Endometrial microvascular endothelial cells (primary cell): ENCODE measurements around a stretch of chrX.

DNA sequence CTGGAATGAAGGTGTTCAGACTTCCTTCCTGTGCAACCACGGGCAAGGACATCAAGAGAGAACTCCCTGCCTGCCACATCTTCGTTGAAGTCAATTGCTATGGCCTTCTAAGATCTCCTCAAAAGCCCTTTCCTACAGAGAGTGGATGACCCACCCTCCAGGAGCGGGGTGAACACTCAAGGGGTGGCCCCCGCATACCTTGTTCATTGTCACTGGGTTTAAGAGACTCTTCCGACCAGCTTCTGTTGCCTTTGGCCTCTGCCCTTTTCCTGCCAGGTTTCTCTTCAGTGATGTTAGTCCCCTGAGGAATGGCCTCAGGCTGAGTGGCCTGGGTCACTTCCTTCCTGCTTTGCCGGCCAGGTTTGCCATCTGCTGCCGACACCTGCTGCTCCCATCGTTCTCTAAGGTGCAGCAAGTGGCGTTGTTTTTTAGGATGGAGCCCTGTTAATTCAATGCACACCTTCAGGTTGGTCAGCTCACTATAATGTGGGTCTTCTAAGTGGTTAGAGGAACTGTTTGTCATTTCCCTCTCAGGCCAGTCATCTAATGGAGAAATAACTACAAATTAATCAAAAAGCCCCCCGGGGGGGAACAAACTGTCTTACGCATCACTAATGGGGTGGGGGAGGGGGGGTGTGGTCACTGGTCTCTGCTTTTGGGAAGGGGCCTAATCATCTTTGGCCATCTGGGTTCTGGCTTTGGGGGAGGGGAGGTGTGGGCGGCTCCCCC, 34.2 kb downstream of the BCOR start:
- RAMPAGE, long total RNA = no peak

GRCh38 chrX:40073977-40075212, 23.4 kb downstream of the BCOR start:
- RAMPAGE, long total RNA = no peak

DNA sequence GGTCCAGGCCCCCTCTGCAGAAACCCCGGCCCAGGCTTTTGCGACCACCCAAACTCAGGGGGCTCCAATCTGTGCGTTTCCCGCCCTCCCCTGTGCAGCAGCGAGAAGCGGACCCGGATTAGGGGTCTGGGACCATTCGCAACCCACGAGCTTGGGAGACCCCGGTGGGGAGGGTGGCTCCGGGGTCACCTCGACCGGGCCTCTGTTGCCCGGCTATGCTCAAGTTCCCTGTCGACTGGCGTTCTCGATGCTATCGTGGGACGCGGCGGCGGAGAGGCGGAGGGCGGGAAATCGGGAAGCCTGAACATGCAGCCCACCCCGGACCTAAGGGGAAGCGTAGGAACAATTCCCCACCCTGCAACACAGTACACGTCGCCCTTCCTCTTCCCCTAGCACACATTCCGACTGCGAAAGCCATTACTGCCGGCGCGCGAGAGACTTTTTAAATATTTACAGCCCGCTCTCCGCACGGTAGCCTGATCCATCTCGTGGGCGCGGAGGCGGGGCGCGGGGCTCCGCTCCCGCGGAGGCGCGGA, 48.0 kb upstream of the BCOR start:
- RAMPAGE, long total RNA = no peak

DNA sequence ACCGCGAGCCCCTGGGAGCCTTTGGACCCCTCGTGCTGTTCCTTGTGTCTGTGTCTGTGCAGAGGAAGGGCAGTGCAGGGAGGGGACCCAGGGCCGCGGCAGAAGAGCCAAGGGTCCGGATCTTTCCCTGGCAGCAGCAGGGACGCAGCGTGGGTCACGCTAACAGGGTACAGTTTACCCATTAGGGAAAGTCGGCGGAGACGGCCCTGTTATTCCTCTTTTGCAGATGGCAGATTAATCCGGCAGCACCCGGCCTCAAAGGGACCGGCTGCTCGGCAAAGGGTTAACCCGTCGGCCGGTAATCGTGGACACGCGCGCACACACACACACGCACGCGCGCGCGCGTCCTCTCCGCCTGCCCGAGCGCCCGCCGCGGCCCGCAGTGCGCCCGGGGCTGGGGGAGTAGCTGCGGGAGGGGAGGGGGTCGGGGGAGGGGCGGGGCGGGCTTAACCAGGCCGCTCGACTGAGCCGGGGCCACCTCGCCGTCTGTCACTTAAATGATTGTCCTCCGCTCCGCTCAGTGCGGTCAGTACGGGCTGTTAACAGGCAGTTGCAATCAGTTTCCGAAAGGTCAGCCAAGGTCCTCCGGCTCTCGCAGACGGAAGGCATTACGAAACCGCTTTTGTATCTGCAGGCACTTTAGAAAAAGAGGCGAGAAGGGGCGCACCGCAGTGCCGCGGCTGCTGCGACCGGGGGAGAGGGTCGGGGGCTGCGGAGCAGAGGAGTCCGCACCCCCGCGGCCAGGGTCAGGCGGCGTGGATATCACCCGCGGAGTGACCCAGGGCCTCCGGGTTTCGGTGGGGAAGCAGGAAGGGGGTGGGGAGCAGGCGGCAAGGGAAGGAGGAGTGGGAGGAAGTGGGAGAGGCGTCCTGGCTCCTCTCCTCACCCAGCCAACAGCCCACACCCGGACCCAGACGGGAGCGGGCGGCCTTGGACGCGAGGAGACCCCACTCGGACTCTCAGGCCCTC, 57.2 kb upstream of the BCOR start:
- RAMPAGE, long total RNA = no peak

DNA sequence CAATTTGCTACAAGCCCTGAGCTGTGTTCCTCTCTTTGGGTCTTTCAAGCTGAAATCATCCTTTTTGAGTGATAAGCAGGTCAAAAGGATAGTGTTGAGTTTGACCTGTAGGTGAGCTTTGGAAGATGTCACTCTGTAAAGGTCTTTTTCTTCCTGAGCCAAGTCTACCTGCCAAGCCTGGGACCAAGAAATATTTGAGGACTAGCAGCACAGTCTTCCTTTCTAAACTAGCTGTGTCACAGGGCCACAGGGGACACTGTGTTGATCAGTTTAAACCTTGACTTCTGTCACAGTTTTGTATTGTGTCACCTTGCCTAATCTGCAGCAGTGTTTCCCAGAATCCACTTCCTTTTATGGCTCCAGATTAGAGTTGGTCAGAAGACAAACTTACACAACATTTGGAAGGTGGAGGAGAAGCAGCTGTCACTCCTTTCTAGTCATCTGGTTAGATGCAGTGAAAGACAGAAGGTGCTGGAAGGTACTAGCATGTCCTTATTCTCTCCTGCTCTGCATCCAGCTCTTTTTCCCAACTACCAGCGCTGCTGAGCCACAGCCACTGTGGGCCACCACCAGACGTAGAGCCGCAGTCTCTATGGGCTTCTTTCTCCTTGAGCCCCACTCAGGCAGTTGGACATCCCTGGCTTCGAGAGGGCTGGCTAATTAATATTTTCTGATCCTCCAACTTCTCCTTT, 143.1 kb upstream of the BCOR start:
- RAMPAGE, long total RNA = no peak

DNA sequence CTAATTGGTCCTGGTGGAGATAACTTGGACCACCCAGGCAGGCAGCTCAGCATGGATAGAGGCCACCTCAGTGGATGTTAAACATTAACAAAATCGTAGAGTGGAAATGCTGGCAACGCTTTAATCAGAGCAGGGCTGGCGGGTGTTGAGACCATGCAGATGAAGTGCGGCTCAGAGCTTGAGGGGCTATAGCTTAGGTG, 178.0 kb upstream of the ATP6AP2 start:
- RAMPAGE, long total RNA = no peak

- RAMPAGE, long total RNA = no peak
Observed at GRCh38 chrX:40434751-40435416, 145.9 kb upstream of the ATP6AP2 start.

- RAMPAGE, long total RNA = no peak
Observed at GRCh38 chrX:40714384-40715206, 20.7 kb downstream of the MED14 start.

DNA sequence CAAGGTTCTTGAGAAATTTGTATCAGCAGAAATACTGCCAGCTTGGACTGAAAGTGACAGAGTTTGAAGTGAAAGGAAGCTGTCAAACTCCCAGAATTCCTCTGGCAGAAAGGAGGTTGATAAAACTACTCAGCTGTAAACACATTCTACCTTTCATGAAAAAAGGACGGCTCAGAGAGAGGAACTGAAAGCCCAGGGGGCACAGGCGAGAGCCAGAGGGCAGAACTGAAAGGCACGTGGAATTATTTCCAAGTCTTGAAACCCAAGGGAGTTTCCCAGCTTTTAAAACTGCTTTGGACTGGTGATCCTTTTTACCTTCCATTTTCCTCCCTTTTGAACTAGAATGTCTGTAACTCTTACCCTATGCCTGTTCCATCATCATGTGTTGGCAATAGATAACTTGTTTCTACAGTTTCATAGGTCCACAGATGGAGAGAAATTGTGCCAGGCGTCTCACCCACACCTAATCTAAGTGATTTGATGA, 14.6 kb upstream of the MED14 start:
- RAMPAGE, long total RNA = no peak

GRCh38 chrX:40945185-40945827, 139.9 kb upstream of the USP9X start:
- RAMPAGE, long total RNA = no peak

- RAMPAGE, long total RNA = no peak
Observed at GRCh38 chrX:41088813-41089167, 3.5 kb downstream of the USP9X start.

DNA sequence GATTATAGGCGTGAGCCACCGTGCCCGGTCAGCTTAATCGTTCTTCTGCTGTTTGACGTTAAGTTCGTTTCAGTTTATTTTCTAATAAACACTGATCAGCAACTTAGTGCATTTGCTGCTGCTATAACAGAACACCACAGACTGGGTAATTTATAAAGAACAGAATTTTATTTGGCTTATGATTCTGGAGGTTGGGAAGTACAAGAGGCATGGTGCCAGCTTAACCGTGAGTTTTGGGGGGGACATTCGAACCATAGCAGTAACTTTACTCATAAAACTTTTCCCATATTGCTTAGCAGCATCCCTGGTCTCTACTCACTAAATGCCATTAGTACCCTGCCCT, 62.4 kb downstream of the USP9X start:
- RAMPAGE, long total RNA = no peak

GRCh38 chrX:41159025-41159534, 73.8 kb downstream of the USP9X start:
- RAMPAGE, long total RNA = no peak

- RAMPAGE, long total RNA = no peak
Observed at GRCh38 chrX:41189044-41189645, 103.9 kb downstream of the USP9X start.

DNA sequence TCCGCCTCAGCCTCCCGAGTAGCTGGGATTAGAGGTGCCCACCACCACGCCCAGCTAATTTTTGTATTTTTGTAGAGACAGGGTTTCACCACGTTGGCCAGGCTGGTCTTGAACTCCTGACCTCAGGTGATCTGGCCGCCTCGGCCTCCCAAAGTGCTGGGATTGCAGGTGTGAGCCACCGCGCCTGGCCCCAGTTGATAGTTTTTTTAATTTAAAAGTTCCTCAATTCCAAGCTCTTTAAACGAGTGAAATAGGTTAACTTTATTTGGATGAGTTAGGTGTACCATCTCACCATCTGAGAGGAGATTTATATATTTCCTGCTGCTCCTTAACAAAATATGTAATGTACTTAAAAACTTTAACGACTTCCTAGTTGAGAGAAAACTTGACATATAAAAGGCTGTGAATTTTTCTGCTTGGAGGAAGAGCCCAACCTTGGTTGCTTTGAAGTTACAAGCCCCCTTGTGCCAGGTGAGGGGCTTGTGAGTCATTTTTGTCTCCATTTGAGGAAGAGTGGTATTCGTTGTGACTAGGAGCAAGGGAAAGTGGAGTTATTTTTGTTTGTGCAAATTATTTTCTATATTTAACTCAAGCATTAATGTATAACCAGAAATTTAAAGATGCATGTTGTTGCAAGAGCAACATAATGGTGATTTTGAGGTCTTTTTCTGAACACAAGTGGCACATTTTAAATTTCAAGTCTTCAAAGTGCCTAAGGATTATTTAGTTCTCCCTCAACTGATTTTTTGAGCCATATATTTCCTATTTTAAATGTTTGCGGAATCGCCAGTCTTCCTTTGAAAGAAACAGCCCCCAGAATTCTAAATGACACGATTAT, 99.1 kb upstream of the DDX3X start:
- RAMPAGE, long total RNA = no peak

GRCh38 chrX:41350054-41351056, 16.4 kb downstream of the DDX3X start:
- RAMPAGE, long total RNA = no peak

DNA sequence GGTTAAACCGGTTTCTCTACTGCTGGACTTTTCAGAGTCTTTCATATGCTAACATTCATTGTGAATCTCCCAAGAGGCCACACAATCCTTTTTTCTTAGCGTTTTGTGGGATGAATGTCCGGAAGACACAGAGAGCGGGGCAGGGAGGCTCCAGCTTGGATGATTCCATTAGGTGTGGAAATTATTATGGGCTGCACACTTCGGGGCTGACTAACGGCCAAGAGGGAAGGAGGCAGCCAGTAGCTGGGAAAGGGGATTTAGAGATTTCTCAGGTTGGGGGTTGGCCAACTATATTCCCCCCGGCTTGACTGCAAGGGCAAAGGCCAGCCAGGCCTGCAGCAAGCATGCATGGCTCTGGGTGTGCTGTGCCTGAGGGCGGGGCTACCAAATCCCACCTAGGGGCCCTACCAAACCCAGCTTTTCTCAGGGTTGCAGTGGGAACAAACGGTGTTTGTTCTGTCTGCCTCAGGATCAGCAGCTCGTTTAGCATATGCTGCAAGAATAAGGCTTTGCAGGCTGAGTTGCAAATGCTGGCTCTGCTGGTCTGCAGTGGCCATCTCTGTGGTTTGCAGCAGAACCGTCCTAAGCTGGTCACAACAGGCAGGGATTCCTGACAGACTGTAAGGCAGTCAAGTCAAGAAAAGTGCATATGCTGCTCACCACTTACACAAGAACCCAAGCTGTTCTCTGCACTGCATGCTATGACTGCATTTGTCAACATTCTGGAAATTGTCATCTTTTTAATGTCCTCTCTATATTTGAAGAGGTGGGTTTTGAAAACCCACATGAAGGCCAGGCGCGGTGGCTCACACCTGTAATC, 28.7 kb downstream of the NYX start:
- RAMPAGE, long total RNA = no peak

- RAMPAGE, long total RNA = no peak
Observed at GRCh38 chrX:41560923-41561449, 113.8 kb downstream of the NYX start.

GRCh38 chrX:41578193-41578632, 110.6 kb upstream of the GPR34 start:
- RAMPAGE, long total RNA = no peak

DNA sequence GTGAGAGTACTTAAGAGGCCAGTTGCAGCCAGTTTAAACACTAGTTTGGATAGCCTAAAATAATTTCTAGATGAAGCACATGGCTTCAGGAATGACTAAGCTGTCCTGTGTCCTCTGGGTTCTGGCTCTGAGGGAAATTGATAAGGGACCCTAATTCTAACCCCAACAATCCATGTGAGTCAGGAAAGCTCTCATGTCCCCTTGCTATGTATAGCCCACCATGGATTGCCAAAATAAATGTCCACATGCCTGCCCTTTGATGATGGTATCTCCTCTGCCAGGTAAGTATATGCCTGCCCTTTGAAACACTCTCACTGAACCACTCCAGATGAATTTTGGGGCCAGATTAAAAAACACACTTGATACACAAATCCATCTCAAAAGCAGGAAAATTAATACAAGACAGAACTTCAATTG, 3.4 kb upstream of the GPR82 start:
- RAMPAGE, long total RNA = no peak